ENCODE results near the genes TSPAN6, ARL13A, NXF3 and RAB40A.

DNA sequence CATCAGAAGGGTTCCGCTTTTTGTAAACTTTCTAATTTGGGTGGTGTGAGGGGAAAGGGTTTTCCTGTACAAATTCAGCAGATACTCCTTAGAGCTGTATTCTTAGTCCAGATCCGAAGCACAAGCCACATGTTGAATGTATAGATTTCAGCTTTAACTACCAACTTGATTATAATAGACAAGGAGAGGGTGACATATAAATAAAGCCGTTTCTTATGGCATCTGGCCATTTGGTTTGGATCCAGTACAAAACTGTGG, 1.3 kb downstream of the DIAPH2 start:
- PRO-cap = no peak

DNA sequence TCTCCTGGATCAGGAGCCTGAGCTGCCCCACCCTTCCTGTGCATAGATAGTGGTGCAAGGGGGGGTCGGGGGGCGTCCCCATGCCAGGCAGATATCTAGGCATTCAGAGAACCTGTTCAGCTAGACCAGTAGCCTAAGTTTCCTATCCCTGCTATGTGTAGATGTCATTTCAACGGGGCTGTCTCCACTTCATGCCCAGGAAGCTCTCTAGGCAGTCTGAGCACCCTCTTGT, 941.0 kb downstream of the PCDH19 start:
- PRO-cap = no peak

GRCh38 chrX:100417477-100418215, 7.6 kb upstream of the PCDH19 start:
- PRO-cap = no peak

GRCh38 chrX:100635829-100637329, at the start of gene TSPAN6:
Gene TSPAN6 (minus strand): TSS chrX:100636806.
- PRO-cap = unidirectional peak, plus-strand start at chrX:100636264; unidirectional peak, minus-strand start at chrX:100636732

- PRO-cap = no peak
These were observed 540 bp downstream of the SYTL4 start for GRCh38 chrX:100731176-100731985.

- PRO-cap = no peak
These were observed 10.4 kb downstream of the CSTF2 start for GRCh38 chrX:100830581-100830990.

DNA sequence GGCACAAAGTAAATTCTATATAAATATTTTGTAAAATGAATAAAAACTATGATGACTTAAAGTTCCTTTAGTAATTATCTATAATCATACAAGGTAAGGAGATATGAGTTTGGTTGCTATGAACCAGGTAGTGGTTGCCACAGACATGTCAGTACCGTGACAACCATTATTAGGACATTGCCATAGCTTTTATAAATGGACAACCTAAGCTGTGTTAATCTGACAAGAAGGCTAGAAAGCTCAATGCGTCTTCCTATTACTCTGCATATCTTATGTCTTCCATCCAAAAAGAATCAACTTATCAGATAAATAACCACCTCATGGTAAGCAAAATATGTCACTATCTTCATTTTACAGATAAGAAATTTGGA, at the start of gene ARL13A:
ARL13A (plus strand) TSS at position 222 of the 371 bp plus-strand sequence.
- PRO-cap = no peak

GRCh38 chrX:100986780-100987431, 17.4 kb downstream of the ARL13A start:
- PRO-cap = no peak

DNA sequence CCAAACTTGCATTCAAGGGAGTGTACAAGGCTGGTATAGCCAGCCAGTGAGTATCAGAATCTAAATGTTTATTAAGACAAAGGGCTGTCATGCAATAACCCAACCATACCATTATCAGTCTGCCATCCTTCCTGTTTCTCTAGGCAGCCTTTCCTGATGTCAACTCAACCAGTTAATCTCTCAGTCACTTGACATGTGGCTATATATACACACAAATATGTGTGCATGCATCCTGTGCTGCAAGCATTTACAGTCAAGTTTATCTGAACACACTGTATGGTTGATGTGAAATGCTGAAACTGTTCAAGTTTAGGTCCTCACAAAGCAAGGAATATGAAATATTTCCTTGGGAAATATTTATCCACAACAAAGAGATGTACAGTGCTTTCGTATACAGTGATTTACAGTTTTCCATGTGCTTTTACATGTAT, 17.1 kb downstream of the BTK start:
- PRO-cap = no peak

DNA sequence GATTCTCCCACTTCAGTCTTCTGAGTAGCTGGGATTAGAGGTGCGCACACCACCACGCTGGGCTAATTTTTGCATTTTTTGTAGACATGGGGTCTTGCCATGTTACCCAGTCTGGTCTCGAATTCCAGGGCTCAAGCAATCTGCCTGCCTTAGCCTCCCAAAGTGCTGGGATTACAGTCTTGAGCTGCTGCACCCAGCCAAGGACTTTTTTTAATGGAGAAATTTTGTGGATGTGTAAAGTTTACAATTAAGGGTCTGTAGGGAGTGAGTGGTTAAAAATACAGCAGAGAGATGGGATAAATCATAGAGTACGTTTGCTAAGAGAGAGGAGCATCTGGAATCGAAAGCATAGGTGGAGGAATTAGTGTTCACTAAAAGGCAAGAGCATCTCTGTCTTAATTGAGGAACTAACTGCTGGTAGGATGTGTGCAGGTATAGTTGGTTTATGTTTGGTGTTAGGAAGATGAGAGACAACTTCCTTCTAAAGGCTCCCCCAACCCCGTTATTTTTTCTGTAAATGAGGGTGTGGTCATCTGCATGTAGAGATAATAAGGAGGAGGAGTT, 18.0 kb downstream of the HNRNPH2 start:
- PRO-cap = no peak

DNA sequence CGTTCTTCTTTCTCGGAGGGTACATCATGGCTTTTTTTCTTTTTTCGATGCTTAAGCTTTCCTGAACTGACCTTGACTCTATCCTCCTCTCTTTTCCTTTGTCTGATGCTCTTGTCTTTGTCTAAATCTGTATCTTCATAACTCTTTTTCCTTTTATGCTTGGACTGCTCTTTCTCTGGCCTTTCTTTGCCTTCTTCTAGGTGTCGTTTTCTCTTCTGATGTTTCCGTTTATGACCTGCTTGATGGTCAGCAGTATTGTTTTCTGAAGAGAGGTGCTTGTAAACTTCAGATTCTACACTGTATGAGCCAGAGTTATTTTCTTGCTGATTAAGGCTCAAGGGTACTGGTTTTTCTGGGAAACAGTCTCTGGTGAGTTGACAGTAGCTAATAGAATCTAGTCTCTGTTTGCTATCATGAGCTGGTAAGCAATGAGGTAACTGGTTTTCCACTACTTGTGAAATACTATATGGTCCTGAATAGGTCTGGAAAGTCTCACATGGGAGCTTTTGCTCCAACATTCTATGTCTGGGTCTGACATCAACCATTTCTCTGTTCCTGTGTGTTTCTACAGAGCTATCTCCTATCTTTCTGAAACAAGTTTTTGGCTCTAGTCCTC, 48.1 kb downstream of the ZMAT1 start:
- PRO-cap = no peak

DNA sequence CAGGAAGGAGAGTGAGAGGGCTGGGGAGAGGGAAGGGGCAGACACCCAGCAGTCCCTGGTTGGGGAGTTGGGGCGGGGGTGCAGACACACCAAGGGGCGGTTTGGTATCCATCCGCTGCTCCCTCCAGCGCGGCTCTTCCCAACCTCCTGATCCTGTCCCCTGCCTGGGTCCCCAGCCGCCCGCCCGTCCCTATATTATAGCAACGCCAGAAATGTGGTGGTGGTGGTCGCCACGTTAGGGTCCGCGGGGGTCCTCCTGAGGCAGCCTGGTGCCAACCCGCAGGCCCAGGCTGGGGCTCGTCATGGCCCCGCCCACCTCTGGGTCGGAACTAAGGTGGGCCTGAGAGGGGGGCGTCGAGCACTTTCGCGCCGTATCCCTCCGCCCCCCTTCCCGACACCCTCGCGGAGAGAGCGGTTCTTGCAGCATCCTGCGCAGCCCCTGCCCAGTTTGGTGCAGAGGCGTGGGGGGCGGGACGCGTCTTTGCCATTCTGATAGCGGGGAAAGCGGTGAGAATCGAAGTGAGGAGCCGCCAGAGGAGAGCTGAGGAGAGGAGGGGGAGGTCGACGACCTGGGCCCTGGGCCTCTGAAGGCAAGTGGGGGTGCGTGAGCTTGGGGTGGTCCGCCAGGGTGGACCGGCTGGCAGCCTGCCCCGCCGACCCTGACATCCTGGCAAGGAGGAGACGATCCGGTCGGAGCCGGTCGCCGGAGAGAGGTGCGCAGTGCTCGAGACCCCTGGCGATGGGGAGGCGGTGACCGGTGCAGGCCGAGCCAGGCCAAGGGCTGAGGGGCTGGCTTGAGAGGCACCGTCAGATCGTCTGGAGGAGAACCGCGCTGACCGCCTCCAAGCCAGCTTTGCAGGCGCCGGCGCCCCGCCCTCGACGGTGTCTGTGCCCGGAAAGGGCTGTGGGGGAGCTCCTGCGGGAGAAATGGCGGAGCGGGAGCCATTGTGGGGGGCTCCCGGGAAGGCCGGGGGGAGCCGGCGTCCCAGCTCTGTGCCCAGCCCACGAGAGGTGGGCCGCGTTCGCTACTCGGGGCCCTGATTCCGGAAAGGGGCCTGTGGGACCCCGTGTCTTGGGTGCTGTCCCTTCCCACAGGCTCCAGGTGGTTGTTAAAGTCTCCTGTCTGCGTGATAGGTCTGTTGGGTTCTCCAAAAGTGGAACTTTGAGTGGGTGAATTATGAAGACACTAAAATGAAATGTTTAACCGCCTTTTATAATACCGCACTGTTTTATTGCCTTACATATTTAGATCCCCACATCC, 25.5 kb downstream of the GPRASP3 start:
- PRO-cap = no peak

DNA sequence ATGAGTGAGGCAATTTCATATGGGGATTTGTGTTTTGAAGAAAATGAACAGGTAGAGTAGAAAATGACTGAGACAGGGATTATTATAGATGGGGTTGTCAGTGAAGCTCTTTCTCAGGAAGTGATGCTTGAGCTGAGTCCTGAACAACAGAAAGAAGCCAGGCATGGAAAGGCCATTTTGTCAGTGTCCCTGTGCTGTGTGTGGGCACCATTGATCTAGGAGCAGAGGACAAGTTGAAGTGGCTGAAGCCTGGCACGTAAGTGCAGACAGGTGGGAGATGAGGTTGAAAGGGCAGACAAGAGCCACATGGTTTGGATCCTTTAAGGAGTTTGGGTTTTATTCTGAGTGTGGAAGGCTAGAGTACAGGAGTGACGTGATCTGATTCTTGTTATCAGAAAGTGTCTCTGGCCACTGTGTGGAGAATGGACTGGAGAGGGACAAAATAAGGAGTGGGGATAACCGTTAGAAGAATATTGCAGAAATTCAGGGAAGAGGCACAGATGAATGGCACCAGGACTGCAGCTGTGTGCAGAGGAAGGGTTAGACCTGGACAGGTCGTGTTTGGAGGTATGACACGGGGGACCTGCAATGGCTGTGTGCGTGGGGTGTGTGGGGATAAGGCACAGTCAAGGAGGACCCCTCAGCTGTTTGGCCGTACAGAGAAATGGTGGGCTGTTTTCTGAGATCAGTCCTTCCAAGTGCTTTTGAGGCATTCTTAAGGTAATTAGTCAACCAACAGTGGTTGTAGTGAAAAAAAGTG, 94.7 kb downstream of the GPRASP3 start:
- PRO-cap = no peak

GRCh38 chrX:103092950-103093608, at the start of gene NXF3:
Gene NXF3 (minus strand): TSS chrX:103093143.
- PRO-cap = no peak

GRCh38 chrX:103348019-103348320, 8.3 kb upstream of the TCEAL9 start:
- PRO-cap = no peak

- PRO-cap = no peak
These were observed 507 bp downstream of the BEX3 start for GRCh38 chrX:103376699-103377391.

- PRO-cap = no peak
These were observed at the start of gene RAB40A for GRCh38 chrX:103519430-103519871. Gene RAB40A (minus strand): TSS chrX:103519489.

- PRO-cap = no peak
These were observed 22.2 kb downstream of the MORF4L2 start for GRCh38 chrX:103664274-103664808.

- PRO-cap = no peak
These were observed 9.7 kb downstream of the MORF4L2 start for GRCh38 chrX:103676599-103677436.

- PRO-cap = no peak
These were observed 9.9 kb upstream of the PLP1 start for GRCh38 chrX:103766778-103767179.